ENCODE results near the genes RGMB and CHD1.

- RRBS, result 0% methylated on average over 3 of the region's 10 CpGs
These were observed 2.8 kb upstream of the RGMB start for GRCh38 chr5:98770694-98770949.

DNA sequence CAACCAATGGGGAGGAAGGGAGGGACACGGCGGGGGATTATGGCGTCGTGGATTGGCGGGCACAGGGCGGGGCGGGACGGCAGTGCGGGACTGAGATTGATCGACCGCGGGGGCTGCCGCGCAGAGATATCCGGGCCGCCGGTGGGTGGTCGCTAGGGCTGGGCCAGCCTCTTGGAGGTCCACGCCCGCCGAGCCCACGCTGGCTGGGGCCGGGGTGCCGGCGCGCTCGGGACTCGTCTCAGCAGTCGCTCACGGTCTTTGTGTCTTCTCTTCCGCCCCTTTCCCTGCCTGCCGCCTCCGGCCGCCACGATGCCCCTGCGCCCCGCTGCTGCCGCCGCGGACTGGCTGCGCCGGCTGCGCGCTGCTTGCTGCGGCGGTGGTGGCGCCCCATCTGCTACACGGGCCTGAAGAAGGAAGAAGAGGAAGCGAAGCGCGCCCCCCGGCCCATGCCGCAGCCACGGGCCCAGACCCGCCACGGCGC lies at the start of gene RGMB:
RGMB (plus strand) TSS at position 121 of the 481 bp plus-strand sequence.
- RRBS, result 2% methylated on average over 37 of the region's 57 CpGs

GRCh38 chr5:98876246-98876711 lies 52.5 kb downstream of the CHD1 start:
- RRBS, result no CpG with 5 or more reads among the region's 9 CpGs

- RRBS, result no CpG with 5 or more reads among the region's 4 CpGs
These were observed 46.8 kb downstream of the CHD1 start for GRCh38 chr5:98881757-98882602.

- RRBS, result 1% methylated on average over 4 of the region's 79 CpGs
These were observed at the start of gene CHD1 for GRCh38 chr5:98928822-98929326. Gene CHD1, minus strand, starts transcription at chr5:98929007.

GRCh38 chr5:98941245-98941842 lies 12.5 kb upstream of the CHD1 start:
- RRBS, result no CpG with 5 or more reads among the region's 3 CpGs

DNA sequence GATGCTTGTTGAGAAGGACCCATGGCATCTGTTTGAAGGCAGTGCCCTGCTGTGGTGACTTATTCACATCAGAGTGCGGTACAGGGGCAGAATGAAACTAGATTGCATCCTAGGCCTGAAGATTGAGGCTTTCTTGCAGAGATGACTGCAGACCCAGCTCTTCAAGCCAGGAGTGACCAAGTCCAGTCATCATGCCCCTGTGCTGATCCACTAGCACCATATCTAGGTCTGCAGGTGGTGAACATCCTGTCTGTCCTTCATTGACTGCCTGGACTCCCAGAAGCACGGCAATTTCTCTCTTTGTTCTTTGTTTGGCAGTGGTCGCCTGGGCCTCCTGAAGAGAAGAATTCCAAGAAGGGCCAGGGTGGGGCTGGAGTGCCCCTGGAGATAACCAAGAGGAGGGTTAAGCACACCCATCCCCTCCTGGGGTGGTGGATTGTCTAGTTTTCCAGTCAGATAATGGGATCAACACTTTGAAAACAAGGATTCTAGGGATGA lies 25.8 kb upstream of the CHD1 start:
- RRBS, result no CpG with 5 or more reads among the region's 3 CpGs

DNA sequence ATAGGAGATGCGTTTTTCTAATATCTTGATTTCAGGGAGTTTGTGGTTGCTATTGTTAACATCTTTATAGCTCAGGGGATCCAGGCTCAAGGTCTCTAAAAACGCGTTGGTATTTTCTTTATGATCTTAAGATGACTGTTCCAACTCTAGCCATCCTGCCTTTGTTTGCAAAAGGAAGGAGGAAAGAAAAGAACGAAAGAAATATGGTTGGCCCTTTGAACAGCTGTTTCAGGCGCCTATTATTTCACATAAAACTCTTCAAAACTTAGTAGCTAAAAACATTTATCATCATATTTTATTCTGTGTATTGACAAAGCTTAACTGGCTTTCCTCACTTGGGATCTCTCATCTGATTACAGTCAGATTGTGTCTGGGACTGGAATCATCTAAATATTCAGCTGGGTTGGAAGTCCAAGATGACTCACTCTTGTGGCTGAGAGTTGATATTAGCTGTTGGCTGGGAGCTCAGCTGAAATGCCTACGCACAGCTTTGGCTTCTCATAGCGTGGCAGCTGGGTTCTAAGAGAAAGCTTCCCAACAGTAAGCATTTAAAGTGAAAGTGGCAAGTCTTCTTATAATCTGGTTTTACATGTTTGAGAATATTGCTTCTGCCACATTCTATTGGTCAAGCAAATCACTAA lies 60.2 kb downstream of the FAM174A start:
- RRBS, result no CpG with 5 or more reads among the region's 7 CpGs

- RRBS, result no CpG with 5 or more reads among the region's 6 CpGs
These were observed 111.3 kb downstream of the PAM start for GRCh38 chr5:102866402-102866843.

- RRBS, result no CpG with 5 or more reads among the region's 2 CpGs
These were observed 84.5 kb downstream of the GIN1 start for GRCh38 chr5:103035446-103035877.

GRCh38 chr5:103569263-103569717 lies 6.7 kb upstream of the NUDT12 start:
- RRBS, result no CpG with 5 or more reads among the region's 2 CpGs

DNA sequence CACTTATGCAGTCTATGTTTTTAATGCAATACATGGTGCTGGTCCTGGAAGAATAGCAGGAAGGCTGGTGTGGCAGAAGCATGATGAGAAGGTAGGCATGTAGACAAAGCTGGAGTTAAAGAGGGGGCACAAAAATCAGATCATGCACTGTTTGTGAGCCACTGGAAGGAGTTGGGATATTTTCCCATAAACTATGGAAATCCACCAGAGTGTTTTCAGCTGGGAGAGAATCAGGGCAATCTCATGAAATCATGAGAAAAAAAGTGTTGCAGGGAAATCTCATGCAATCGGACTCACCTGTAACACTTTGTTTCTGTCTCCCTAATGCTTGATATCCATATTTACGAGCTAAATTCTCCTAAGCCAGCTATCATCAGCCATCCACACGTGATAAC lies 194.9 kb upstream of the NUDT12 start:
- RRBS, result no CpG with 5 or more reads among the region's 3 CpGs

DNA sequence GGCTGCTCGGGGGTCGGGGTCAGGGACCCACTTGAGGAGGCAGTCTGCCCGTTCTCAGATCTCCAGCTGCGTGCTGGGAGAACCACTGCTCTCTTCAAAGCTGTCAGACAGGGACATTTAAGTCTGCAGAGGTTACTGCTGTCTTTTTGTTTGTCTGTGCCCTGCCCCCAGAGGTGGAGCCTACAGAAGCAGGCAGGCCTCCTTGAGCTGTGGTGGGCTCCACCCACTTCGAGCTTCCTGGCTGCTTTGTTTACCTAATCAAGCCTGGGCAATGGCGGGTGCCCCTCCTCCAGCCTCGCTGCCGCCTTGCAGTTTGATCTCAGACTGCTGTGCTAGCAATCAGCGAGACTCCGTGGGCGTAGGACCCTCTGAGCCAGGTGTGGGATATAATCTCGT lies 517.1 kb upstream of the NUDT12 start:
- RRBS, result no CpG with 5 or more reads among the region's 12 CpGs

- RRBS, result no CpG with 5 or more reads among the region's 3 CpGs
These were observed 978.1 kb upstream of the NUDT12 start for GRCh38 chr5:104540613-104541095.

- RRBS, result no CpG with 5 or more reads among the region's 7 CpGs
These were observed 452.9 kb downstream of the EFNA5 start for GRCh38 chr5:107217659-107218426.

GRCh38 chr5:107365206-107366334 lies 305.2 kb downstream of the EFNA5 start:
- RRBS, result no CpG with 5 or more reads among the region's 13 CpGs

- RRBS, result no CpG with 5 or more reads among the region's 10 CpGs
These were observed 37.3 kb downstream of the EFNA5 start for GRCh38 chr5:107633316-107633886.